Left lung (tissue), 1 donor: ENCODE data around the gene SLC22A16.

GRCh38 chr6:109702803-109703357, 11.8 kb downstream of the FIG4 start:
- PRO-cap, result no peak

DNA sequence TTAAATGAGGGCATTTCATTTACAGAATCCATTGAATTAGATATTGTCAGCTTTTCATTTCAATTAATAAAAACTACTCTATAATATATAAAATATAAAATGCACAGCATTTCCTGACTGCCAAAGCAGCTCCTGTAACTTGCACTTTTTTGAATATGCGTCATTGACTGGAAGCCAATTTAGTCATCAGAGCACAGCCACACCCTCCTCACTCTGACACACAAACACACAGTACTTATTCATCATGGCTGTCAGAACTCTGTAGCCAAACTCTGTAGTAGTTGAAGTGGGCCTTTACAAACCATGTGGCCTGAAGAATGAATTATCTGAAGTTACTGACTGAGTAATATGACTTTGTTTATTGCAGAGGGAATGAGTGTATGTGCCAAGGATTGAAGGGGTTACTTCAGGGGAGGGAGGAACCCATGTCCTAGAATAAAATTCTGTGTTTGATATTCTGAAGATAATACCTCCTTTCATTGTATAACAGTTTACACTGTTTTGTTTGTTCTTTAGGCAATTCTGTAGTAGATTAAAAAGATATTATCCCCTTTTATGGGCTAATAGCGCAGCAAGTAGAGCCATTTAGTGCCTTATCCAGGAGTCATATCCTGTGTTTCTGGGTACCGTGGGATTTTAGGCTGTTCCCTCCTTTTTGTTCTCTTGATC, 102.7 kb downstream of the FIG4 start:
- PRO-cap, result no peak

- PRO-cap, result no peak
Observed at GRCh38 chr6:109877623-109878277, 100.4 kb upstream of the GPR6 start.

DNA sequence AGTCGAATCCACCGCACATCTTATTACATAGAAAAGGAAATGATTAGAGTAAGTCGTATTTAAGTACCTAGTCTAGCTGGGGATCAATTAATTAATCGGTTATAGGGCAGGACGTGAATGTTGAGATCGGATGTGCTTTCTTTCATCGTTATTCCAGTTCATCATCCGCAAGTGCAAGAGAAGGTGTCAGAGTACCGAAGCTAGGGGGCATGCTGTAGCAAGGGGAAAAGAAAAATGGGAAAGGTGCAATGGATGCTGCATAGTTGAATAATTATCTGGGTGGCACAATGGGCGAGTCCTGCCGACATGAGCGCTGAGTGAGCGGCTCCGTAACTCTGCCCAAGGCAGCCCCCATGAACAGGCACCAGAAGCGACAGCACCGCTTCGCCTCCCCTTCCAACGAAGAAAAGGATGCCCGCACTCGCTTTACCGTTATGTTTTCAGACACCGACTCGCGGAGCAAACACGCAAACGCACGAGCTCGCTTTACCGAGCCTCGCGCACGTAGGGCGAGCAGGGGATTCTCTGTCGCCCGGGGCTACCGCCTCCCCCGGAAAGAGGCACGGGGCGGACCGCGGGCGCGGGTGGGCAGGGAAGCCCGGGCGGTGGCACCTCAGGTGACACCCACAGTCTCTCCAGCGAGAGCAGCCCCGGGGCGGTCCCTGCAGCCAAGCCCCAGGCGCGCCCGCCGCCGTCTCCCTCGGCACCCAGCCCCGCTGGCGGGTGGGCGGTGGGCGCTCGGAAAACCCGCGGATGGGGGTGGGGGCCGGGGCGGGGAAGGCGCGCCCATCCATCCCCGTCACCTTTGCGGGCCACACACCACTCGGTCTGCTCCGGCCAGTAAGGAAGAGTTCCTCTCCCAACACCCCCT, 704 bp downstream of the WASF1 start:
- PRO-cap, result no peak

- PRO-cap, result unidirectional peak, plus-strand start at chr6:110182688
Observed at GRCh38 chr6:110182433-110182840, 2.2 kb downstream of the CDC40 start.

- PRO-cap, result unidirectional peak, plus-strand start at chr6:110476149; bidirectional peak, plus-strand start at chr6:110476419, minus-strand start at chr6:110476392
Observed at GRCh38 chr6:110476006-110477003, at the start of gene SLC22A16. Gene SLC22A16, minus strand, starts transcription at chr6:110476613.

- PRO-cap, result no peak
Observed at GRCh38 chr6:110536948-110537755, 60.7 kb upstream of the SLC22A16 start.

DNA sequence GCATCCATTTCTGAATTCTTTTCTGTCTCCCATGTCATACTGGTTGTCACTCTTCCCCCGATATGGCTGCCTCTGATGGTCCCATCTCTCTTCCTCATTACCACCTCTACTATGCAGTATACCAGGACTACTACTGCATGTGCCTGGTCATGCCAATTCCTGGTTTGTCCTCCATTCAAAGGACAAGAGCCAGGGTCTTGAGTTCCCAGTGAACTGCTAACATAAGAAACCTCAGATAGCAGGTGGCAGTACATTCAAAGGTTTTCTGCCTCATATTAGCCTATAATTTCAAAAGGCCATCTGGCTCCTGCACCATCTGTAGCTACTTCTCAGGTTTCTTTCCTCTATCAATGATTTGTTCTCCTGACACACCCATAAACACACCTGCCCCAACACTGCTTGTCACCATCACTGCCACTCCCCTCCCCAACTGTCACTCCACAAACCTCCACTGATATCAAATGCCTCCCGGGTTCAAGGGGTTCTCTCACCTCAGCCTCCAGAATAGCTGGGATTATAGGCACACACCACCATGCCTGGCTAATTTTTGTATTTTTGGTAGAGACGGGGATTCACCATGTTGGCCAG, 152.7 kb upstream of the SLC22A16 start:
- PRO-cap, result no peak

- PRO-cap, result no peak
Observed at GRCh38 chr6:110881991-110882525, 7.5 kb downstream of the AMD1 start.

DNA sequence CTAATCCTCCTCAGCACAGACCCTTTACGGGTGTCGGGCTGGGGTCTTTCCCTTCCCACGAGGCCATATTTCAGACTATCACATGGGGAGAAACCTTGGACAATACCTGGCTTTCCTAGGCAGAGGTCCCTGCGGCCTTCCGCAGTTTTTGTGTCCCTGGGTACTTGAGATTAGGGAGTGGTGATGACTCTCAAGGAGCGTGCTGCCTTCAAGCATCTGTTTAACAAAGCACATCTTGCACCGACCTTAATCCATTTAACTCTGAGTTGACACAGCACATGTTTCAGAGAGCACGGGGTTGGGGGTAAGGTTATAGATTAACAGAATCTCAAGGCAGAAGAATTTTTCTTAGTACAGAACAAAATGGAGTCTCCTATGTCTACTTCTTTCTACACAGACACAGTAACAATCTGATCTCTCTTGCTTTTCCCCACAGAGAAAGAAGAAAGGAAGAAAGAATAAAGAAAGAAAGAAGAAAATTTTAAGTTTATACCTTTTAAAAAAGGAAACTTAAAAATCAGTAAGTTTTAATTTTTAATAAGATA, 3.4 kb upstream of the MFSD4B start:
- PRO-cap, result no peak

DNA sequence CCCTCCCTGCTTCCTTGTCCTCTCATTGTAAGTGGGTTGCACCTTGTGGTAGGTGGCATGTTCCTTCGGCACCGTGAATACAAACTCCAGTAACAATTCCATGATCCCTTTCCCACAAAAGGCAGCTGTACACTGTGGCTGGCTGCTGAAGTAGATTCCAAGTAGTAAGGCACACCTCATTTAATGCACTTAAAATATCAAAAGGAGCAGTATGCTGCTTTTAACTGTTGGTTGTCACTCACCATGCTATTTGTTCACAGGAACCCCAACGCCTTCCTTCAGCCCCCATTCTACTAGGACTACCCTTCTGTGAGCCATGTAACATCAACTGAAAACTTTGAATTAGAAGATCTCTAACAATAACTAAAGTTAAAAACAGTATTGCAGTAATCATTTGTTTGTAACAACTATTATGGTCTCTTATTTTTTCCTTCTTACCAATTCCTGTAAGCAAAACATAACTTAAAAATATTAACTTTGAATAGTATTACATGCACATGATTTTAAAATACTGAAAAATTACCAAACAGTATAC, 8.6 kb downstream of the REV3L start:
- PRO-cap, result no peak

- PRO-cap, result no peak
Observed at GRCh38 chr6:111528378-111529100, 45.5 kb upstream of the REV3L start.

GRCh38 chr6:111597540-111598058, 8.1 kb downstream of the TRAF3IP2 start:
- PRO-cap, result no peak

DNA sequence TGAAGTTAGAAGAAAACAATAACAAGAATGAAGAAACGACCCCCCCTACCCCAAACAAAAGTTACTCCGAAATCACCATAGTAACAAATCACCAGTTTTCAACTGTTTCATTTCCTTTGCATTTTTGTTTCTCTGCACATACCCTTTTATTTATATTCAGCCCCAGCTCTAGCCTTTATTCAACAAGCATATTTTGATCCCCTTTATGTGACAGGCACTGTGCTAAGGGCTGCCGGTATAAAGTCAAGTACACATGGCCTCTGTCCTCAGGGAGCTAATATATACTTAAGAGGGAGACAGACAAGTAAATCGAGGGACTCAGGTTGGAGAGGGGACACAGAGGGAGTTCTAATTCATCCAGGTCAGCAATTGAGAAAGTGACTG, 129.0 kb upstream of the TRAF3IP2 start:
- PRO-cap, result no peak

- PRO-cap, result no peak
Observed at GRCh38 chr6:111960026-111960379, 86.8 kb upstream of the FYN start.

DNA sequence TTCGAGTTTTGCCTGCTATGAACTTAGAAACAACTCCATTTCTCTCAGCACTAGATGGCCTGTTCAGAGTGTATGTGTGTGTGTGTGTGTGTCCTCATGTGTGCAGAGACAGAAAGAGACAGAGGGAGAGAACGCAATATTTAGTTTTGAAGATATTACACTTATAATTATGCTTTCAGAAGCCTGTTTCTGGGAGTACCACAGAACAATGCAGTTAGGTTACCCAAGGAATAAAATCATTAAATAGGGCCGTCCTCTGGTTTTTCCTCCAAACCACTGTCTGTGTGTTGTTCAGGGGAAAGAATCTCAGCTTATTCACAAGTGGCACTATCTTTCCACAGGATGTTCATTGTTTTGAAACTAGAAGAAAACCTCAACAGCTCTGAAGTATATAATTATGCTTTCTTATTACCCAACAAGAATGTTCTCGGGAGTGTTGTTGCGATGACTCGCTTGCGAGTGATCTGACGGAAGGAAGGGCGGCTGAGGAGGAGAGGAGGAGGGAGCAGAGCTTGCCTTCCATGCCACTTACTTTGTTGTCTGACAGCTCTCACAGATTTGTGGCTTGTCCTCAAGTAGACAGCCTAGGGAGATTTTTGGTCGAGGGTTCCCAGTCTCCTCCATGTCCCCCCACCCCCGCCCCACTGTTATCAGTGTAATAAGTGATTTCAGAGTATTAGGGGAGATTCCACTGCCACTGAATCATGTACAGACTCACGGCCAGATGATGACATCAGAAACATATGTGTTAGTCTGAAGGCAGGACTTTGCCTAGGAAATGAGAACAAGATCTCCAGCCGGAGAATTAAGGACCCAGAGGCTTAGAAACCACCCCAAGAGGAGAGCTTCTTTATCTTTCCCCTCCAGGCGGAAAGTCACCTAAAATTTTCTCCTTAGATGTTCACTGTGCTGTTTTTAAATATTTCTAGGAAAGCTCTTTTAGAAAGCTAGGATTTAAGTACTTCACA, 80.7 kb upstream of the CCN6 start:
- PRO-cap, result unidirectional peak, plus-strand start at position 418 of the sequence; unidirectional peak, plus-strand start at position 447 of the sequence

- PRO-cap, result no peak
Observed at GRCh38 chr6:112004717-112005218, 49.1 kb upstream of the CCN6 start.

DNA sequence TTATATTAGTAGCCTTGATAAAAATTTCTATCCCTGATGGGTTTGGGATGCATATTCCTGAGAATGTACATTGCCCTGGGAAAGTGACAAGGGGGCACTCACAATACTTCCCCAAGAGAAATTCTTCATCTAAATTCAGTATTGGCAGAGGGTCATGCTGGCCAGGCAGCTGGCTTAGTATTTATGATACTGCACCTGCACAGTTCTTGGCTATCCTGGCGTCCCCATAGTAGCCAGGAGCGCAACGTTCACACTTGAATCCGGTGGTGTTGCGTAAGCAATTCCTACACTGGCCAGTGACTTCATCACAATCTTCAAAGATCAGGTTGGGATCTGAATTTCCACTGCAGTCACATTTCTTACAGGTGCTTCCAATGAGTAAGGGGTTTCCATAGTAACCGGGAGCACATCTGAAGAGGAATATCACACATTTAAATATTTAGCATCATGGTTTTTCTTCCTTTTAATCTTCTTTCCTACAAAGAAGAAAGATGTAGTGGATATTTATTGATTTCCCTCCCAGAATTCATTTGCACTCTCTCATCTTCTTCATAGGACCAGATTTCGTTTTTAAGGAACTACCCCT, 62.8 kb downstream of the LAMA4 start:
- PRO-cap, result no peak

GRCh38 chr6:112268003-112268371, 13.6 kb upstream of the LAMA4 start:
- PRO-cap, result no peak

- PRO-cap, result no peak
Observed at GRCh38 chr6:112337080-112337567, 10.0 kb upstream of the RFPL4B start.